A375 (cell line): ENCODE data around the gene RPSA.

GRCh38 chr3:38455490-38455852, 1.8 kb downstream of the ACVR2B start:
- RAMPAGE, long total RNA, result no peak

DNA sequence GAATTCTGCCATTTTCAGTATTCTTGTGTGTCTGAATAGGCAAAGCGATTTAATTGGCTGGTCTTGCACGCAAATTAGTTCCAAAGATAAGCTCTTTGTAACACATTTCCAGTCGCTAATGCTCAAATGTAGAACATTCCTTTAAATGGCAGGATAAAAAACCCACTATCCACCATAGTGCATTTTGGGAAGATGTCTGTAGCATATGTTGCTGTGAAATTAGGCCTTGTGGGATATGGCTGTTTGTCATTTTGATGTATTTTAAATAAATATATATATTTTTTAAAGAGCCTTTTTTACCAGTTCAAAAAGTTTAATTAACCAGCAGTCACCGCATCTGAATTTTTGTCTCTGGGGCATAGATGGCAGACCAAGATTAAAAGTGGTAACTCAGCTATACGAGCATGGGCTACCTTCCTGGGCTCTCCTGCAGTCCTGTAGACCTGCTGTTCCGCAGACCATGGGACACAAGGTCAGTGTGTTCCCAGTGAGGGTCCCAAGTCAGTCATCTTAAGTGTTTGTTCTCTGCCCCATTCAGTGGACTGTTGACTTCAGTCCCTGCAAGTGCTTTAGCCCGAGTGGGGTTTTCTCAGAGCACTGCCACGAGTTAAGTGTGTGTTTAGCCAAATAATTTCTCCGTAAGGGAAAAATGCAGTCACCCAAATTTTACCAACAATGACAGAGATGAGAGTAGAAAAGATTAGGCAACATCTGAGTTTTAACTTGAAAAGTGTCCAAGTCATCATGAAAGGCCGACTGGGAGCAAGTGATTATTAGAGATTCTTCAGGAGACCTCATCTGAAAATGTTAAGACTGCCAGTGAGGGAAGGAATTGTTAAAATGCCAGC, 5.0 kb upstream of the EXOG start:
- RAMPAGE, long total RNA, result no peak

DNA sequence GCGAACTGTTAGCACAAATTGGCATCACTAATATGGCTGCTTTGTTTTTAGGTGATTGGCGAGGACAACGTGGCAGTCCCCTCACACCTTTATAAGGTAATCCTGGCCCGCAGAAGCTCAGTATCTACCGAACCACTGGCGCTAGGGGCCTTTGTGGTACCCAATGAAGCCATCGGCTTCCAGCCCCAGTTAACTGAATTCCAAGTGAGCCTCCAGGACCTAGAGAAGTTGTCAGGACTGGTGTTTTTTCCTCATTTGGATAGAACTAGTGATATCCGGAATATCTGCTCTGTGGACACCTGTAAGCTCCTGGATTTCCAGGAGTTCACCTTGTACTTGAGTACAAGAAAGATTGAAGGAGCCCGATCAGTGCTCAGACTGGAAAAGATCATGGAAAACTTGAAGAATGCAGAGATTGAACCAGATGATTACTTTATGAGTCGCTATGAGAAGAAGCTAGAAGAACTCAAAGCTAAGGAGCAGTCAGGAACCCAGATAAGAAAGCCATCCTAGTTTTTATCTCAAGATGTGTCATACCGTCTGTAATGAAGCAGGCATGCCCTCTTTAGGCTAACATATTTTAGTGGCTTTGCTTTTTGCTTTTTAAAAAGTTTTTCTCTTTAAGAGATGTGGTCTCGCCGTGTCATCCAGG, 27.8 kb downstream of the EXOG start:
- RAMPAGE, long total RNA, result no peak

- RAMPAGE, long total RNA, result no peak
These were observed 68.0 kb upstream of the SCN5A start for GRCh38 chr3:38717500-38717890.

- RAMPAGE, long total RNA, result no peak
These were observed 773 bp downstream of the WDR48 start for GRCh38 chr3:39052649-39052928.

DNA sequence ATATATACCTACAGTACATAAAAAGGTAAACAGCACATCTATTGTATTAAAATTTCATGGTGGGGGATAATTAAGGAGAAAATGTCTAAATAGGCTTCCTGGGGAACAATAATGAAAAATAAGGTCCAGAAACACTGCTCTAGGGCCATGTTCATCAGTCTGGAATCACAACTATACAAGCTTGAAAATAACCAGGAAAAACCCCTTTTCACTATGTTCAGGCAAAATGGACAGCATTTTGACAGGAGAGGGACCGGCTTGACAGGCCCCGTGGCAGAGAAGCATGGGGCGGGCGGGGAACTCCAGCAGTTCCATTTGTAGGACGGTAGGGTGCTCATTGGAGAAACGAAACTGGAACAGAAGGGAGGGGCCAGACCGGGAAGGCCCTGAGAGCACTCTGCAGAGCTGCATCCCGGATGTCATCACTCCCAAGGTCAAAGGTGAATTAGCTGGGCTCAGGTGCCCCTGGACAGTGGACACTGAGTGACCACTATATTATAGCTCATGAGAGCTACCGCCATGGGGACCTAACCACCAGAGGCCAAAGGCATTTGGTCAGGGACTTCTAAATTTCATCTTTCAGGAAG, 7.4 kb downstream of the CSRNP1 start:
- RAMPAGE, long total RNA, result no peak

- RAMPAGE, long total RNA, result no peak
These were observed 24.3 kb downstream of the CX3CR1 start for GRCh38 chr3:39255397-39256032.

DNA sequence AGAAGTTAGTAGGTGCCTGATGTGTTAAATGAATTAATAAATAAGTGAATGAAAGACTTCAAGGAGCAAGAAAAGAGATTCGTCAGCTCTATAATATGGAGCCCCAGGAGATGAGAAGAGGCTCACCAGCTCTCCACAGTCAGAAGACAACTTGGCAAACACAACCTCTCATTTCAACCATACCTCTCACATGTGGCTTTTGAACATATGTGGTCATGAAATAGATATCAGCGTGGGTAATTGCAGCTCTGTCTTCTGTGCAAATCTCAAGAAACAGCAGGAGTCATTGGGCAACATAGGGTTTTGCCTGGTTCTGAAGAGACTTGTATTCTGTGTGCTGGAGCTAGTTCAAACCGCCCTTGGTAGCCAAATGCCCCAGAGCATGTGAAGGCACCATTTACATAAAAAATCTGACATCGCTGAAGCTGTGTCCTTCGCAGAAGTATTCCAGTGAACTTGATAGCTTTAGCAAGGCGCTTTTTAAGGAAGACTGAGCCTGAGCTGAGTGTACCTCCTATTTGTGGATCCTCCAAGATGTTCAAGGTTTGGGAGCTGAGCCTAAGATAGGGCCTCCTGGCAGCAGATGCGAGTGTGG, 8.4 kb downstream of the CX3CR1 start:
- RAMPAGE, long total RNA, result no peak

- RAMPAGE, long total RNA, result no peak
These were observed 1.6 kb upstream of the RPSA start for GRCh38 chr3:39404870-39405447.

DNA sequence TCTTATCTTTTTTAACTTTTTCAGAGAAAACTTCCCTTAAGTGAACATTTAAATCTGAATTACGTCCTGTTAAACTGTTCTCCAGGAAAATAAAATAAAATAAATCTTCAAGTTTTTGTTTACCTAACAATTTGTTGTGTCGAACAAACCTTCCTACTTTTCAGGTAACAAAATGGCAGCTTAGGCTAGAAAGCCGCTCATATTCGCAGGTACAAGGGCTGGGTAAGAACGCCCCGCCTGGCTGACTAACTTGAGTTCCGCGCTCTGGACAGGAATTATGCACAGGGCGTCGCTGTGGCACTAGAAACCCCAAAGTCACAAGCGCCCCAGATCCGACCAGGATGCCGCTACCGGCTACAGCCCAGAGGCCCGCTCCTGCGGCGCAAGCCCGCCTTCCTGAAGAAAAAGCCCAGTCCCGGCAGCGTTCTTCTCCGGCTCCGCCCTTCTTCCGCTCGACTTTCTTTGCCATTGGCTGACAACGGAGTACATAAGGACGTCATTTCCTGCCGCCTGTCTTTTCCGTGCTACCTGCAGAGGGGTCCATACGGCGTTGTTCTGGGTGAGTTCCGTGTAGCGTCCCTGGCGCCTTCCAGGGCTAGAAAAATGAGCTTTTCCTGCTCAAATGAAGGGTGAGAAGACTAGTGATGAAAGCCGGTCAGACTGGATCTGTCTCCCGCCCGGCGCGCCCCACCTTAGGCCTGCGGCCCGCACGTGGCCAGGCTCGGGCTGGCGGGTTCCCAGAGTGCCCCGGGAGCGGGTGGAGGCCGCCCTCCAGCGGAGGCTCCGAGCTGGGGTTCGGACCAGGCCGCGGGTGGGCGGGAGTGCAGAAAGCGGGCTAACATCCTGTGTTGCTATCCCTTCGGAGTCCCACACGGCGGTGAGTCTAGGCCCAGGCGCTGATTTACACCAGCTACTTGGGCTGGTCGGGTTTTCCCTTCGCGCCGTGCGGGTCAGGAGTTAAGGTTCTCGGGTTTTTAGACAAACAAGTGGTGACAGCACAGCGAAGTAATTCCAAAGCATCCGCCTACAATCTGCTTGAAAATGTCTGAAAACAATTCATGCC, at the start of gene RPSA:
RPSA (plus strand) TSS at position 515 of the 1,063 bp plus-strand sequence.
- RAMPAGE, long total RNA, result no peak

GRCh38 chr3:39414418-39415094, 8.0 kb downstream of the RPSA start:
- RAMPAGE, long total RNA, result no peak

- RAMPAGE, long total RNA, result no peak
These were observed 34.5 kb downstream of the MOBP start for GRCh38 chr3:39501674-39502690.

- RAMPAGE, long total RNA, result no peak
These were observed 57.4 kb upstream of the MYRIP start for GRCh38 chr3:39751778-39752600.

DNA sequence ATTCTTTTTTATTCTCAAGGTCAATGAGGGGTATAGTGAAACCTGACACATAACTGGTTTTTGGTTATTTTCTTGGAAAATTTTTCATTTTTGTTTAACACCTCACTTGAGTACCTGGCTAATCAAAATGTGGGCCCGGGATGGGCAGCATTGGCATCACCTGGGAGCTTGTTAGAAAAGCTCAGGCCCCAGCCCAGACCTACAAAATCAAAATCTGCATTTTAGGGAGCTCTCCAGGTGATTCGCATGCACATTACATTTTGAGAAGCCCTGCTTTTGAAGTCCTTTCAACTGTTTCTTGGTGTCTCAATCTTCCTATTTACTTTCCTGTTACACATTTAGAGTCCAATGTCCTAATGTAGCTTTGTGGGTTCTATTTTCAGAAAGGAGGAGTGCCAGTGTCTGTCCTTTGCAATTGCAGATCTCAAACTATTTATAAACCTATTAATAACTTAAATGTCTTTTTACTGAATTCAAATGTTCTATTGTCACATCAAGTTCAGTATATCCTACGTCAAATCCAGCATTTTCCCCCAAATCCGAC, 27.9 kb upstream of the MYRIP start:
- RAMPAGE, long total RNA, result no peak

- RAMPAGE, long total RNA, result no peak
These were observed 71.2 kb upstream of the EIF1B start for GRCh38 chr3:40238233-40238752.

GRCh38 chr3:40249199-40249433, 60.4 kb upstream of the EIF1B start:
- RAMPAGE, long total RNA, result no peak

DNA sequence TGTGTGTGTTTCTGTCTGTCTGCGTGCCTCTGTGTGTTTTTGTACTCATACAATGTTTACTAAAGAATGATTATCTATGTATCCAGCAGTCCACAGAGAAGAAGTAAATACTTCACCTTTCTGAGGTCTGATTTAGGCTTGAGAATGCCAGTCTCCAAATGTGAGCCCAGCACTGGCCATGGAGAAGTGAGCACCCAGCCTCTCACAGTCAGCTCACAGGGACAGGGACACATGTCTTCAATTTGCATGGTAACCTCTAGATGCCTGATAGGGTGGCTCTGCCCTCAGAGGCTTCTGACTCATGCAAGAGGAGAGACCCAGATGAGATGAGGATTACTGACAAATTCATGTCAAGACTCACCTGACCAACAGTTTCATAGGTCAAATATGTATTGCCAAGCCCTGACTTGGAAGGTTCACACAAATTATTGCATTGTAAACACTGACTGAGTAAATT, 31.0 kb downstream of the ENTPD3 start:
- RAMPAGE, long total RNA, result no peak

- RAMPAGE, long total RNA, result no peak
These were observed 10.5 kb downstream of the ZNF619 start for GRCh38 chr3:40487312-40487911.

DNA sequence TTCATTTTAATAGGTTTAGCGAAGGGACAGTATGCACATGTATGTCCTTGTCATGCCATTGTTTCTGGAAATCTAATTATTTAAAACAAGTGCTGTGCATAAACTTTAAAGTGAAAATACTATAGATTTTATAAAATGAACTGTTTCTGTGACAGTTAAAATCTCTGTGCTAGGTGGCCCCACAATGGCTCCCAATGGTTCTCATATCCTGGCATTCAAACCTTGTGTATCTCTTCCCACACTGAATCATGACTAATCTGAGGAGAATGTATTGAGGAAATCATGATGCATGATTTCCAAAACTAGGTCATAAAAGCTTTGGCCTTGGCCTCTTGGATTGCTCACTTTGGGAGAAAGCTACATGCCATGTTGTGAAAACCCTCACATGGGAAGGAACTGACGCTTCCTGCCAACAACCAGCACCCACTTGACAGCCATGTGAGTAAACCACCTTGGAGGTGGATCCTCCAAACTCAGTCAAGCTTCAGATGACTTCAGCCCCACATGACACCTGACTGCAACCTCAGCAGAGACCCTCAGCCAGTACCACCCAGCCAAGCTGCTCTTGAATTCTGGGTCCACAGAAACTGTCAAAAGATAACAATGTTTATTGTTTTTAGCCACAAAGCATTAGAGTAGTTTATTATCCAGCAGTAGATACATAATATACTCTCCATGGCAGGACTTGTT, 1.2 kb upstream of the ZNF620 start:
- RAMPAGE, long total RNA, result no peak

DNA sequence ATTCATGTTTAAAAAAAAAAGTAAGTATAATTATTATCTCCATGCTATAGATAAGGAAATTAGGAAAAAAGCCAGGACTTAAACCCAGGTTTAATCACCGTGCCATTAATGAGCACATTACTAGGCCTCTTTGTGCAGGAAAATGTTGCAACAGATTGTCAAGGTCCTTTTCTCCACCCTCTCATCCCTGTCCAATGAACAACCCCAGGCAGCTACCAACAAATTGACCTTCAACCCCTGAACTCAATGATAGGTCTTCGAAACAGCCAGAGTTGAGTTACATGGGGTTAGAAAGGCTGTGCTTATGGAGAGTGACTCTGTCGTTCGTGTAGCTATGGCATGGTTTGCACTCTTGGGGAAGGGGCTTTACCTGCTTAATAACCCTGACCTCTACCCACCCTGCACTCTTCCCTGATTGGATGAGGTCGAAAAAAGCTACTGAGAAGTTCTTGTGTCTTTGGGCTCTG, 84.2 kb upstream of the CTNNB1 start:
- RAMPAGE, long total RNA, result no peak